RPMI7951 (cell line): ENCODE results near the genes TSSK1B, TRIM36, LVRN and COMMD10.

GRCh38 chr5:112923088-112924035 is 1.3 kb upstream of the REEP5 start:
- RAMPAGE, long total RNA: no peak

- RAMPAGE, long total RNA: no peak
These were observed 173.4 kb downstream of the DCP2 start for GRCh38 chr5:113149696-113150613.

GRCh38 chr5:113216396-113216751 is 218.4 kb downstream of the TSSK1B start:
- RAMPAGE, long total RNA: no peak

DNA sequence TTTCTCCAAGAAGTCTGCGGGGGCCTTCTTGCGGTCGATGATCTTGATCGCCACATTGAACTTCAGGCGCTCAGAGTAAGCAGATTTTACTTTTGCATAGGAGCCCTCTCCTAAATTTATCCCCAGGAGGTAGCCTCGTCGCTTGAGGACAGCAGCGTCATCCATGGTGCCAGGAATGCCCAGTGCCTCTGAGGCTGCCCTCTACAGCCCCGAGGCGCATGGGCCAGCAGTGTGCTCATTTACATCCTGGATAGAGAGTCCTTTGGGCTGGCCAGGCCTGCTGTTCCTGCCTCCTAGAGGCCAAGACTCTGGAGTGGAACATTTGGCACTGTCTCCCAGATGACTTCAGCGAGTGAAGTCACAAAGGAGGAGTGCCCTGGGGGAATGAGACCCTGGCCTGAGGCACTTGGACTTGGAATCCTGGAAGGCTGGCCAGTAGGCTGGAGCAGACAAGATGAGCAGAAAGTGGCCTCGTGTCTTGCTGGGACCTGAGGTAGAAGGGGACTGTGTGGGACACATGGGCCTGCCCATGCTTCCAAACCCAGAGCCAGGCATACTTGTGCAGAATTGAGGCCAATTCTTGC is at the start of gene TSSK1B:
Gene TSSK1B (minus strand): TSS at position 315 of the 584 bp plus-strand sequence.
- RAMPAGE, long total RNA: no peak

DNA sequence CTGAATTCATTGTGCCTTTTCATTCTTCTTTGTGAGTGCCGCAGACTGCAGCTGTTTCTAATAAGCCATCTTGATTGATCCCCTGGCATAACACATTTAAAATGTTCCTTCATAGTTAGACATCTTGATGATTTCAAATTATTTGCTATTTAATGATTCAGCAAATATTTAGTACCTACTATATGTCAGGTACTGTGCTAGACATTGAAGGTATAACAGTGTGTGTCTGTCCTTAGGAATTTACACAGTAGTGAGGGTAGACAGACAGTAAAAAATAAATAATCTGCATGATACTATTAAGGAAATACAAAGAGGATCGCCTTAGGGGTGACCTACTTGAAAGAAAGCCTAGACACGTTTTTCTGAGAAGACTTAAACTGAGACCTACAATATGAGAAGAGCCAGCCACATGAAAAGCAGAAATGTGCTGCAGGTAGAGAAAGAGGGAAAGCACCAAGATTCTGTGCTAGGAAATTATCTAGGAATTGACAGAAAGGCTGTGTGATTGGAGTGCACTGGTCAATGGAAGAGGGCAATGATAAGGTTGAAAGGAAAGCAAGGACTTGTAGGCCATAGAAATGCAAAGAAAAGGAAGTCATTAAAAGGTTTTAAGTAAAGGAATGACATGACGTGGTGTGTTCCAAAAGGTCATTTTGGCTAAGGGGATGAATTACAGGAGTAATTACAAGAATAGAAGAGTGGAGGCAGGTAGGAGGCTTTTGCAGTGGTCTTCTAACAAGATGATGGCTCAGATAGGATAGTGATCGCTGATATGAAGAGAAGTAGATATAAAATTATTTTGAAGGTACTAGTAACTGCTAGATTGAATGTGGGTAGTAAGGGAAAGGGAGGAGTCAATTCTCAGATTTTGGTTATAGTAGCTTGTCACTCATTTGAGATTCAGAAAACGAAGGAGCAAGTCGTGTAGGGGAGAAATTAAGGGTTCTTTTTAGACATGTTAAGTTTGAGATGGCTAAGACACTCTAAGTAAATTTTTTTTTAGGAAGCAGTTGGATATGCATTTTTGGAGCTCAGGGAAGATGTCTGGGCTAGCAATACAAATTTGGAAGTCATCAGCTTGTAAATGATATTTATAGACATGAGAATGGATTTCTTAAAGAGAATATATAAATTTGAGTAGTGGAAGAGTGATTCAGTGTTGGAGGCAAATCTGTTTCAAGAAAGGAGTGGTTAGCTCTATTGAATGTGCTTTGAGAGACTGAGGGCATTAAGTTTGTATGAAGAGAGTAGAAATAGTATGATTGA is 62.1 kb downstream of the YTHDC2 start:
- RAMPAGE, long total RNA: no peak

- RAMPAGE, long total RNA: no peak
These were observed 176.6 kb upstream of the KCNN2 start for GRCh38 chr5:114185257-114185680.

GRCh38 chr5:114392962-114393357 is 31.1 kb downstream of the KCNN2 start:
- RAMPAGE, long total RNA: no peak

DNA sequence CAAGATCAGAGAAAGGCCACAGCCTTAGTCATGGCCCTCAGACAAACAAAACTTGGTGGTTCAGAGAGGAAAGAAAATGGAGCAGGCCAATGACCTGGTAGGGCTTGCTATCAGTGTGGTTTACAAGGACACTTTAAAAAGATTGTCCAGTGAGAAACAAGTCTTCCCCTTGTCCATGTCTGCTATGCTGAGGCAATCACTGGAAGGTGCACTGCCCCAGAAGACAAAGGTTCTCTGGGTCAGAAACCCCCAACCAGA is 176.5 kb downstream of the TRIM36 start:
- RAMPAGE, long total RNA: no peak

DNA sequence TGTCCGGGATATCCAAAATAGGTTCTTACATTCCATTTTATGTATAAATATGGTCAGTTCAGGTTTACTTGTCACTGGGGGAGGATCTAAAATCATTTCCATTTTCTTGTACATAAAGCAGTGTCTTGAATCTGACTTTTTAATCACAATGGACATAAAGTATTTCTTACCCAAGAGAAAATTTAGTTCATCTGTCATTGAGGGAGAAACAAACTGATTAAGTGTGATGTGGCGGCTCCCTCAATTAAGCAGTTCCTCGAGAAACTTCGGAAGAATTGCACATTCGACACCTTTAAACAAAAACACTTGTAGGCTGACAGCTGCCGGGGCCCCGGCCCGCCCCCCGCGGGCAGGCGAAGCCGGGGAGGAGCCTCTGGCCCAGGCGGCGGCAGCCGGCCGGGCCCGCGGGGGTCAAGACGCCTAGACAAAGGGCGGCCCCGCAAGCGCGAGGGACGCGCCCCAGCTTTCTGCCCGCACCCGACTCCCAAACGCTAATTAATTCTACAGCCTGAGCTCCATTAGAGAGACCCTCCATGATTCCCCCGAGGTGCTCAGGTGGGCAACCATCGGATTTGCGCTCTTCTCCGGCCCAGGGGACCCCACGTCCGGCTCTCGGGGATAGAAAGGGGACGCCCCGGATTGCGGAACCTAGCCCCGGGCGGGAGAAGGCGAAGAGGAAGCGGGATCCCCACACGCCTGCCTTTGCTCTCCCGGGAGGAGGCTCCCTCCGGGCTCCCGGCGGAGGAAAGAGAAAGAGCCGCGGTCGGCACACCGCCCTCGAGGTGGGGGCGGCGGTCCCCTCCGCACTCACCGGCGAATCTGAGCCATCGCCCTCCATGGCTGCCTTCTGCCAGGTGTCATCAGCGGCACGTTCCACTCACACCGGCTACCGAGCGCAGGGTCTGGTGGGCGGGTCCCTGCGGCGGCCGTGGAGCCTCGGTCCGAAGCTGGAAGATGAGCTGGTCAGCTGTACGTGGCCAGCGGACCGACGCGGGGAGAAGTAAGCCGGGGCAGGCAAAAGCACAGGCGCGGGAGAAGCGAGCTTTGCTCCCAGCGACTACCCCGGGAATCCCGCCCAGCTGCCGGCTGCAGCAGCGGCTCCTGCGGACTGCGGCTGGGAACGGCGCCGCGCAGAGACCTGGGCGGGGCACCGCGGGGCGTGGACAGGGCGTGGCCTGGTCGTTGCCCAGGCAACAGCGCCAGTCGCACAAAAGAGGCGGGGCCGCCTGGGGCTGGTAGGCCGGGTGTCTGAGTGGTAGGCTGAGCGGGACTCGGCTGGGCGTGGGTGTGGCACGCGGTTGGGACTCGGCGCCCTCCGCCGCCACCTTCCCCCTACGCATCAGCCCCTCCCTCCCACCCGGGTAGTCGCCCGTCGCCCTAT is at the start of gene TRIM36:
Gene TRIM36 (minus strand): TSS at position 1,112 of the 1,381 bp plus-strand sequence.
- RAMPAGE, long total RNA: no peak

DNA sequence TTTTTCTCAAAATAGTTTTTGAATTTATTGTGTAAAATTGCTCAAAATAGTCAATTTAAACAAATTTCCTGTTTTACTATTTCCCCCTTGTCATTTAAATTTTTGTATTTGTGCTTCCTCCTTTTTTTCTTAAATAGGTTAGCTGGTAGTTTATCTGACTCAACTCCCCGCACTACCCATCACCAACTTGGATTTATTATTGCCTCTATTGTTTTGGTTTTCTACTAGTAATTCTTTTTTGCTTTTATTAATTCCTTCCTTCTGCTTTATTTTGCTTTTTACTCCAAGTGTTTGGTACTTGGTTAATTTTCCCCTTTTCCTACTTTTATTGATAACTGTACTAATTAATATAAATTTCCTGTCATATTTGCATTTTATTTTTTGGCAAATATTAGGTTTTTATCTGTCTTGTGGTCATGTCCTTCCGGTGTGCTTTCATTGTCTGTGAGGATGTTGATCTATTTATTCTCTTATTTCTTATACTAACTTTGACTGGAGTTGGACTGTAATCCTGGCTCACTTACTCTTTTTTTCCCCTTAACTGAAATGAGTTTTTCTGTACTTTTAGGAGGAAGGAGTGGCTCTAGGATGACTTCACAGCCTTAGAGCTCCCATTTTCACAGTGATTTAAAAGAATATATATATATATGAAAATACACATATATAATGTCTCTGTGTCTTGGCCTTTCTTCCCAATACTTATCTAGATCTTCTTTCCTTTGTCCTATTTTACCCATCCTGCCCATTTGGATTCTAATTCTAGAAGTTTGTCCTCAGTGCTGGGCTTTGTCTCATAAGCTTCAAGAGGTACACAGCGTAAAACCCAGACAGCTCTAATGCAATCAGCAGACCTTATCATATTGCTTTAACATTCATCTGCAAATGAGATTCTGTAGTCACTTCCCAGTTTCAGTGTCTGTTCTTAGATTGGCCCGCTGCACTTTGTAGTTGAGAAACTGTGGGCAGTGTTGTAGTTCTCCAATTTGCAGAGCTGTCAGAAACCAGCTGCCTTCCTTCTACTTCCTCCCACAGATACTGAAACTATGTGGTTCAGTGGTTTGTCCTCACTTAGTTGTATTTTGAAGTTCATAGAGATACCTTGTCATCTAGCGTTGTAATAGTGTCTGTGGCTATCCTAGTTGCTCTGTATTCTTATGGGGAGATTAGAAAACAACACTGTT is 39.2 kb upstream of the TRIM36 start:
- RAMPAGE, long total RNA: no peak

- RAMPAGE, long total RNA: no peak
These were observed 828 bp downstream of the PGGT1B start for GRCh38 chr5:115261738-115262360.

GRCh38 chr5:115417077-115417448 is 120.6 kb upstream of the CCDC112 start:
- RAMPAGE, long total RNA: no peak

GRCh38 chr5:115626305-115626458 is 346 bp upstream of the TMED7 start:
- RAMPAGE, long total RNA: no peak

DNA sequence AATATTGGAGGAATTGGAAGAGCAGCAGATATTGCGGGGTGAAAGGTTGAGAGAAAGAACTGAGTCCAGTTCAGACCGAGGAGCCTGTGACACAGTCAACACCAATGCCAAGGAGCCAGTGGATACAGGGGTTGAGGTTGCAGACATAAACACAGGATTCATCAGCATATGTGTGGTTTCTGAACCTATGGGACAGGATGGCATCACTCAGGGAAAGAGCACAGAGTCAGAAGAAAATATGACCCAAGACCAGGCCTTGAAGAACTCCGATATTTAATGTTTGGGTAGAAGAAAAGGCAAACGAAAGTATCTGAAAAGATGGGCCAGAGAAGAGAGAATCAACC is 5.8 kb upstream of the LVRN start:
- RAMPAGE, long total RNA: no peak

- RAMPAGE, long total RNA: no peak
These were observed at the start of gene LVRN for GRCh38 chr5:115962345-115963345. LVRN (plus strand) TSS chr5:115962475.

- RAMPAGE, long total RNA: start-site peak on the plus strand at chr5:116084974-116085032, 85 and 35 reads in 2 replicates
These were observed at the start of gene COMMD10 for GRCh38 chr5:116084704-116085664. COMMD10 (plus strand) TSS chr5:116085025.

DNA sequence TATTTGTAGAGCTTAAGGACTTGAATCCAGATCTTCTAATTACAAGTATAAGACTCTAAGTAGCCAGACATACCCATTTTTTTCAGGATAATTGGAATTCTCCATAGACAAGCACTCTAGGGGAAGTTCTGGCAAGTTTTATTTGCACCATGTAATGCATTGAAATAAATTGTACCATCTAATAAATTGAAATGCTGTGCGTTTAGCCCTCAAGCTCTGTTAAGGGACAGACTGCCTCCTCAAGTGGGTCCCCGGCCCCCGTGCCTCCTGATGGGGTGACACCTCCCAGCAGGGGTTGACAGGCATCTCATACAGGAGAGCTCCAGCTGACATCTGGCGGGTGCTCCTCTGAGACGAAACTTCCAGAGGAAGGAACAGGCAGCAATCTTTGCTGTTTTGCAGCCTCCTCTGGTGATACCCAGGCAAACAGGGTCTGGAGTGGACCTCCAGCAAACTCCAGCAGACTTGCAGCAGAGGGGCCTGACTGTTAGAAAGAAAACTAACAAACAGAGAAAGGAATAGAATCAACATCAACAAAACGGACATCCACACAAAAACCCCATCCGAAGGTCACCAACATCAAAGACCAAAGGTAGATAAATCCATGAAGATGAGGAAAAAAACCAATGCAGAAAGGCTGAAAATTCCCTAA is 81.6 kb downstream of the COMMD10 start:
- RAMPAGE, long total RNA: no peak

DNA sequence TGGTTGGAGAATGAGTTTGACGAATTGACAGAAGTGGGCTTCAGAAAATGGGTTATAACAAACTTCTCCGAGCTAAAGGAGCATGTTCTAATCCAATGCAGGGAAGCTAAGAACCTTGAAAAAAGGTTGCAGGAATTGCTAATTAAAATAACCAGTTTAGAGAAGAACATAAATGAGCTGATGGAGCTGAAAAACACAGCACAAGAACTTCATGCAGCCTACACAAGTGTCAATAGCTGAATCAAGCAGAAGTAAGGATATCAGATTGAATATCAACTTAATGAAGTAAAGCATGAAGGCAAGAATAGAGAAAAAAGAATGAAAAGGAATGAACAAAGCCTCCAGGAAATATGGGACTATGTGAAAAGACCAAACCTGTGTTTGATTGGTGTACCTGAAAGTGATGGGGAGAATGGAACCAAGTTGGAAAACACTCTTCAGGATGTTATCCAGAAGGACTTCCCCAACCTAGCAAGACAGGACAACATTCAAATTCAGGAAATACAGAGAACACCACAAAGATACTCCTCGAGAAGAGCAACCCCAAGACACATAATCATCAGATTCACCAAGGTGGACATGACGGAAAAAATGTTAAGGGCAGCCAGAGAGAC is 82.3 kb downstream of the COMMD10 start:
- RAMPAGE, long total RNA: no peak

GRCh38 chr5:116173863-116174366 is 89.1 kb downstream of the COMMD10 start:
- RAMPAGE, long total RNA: no peak

GRCh38 chr5:116223378-116223786 is 138.6 kb downstream of the COMMD10 start:
- RAMPAGE, long total RNA: no peak